Measurements from ENCODE around the genes EPS8L1, PPP1R12C and SYT5.

GRCh38 chr19:54460802-54461386, 2.7 kb downstream of the LENG9 start:
- PRO-cap, 2 experiments, result no peak in any of the 2 experiments

- PRO-cap, 2 experiments, result no peak in any of the 2 experiments
These were observed 3.3 kb downstream of the CDC42EP5 start for GRCh38 chr19:54469570-54470496.

- PRO-cap, 2 experiments, result no peak in any of the 2 experiments
These were observed 8.0 kb upstream of the LILRB1 start for GRCh38 chr19:54622283-54622774.

- PRO-cap, 2 experiments, result no peak in any of the 2 experiments
These were observed 13.4 kb downstream of the LILRB1 start for GRCh38 chr19:54643584-54644157.

DNA sequence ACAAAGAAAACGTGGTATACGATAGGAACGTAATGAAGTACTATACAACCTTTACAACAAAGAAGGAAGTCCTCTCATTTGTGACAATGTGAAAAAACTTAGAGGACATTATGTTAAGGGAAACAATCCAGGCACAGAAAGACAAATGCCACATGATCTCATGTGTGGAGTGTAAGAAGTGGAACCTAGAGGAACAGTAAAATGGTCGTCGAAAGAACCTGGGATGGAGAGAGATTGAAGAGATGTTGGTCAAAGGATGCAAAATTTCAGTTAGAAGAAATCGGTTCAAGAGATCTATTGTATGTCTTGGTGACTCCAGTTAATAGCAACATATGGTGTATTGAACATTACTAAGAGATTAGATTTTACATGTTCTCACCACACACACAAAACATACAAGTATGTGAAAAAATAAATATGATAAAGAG, 2.2 kb upstream of the KIR2DL4 start:
- PRO-cap, 2 experiments, result no peak in any of the 2 experiments

DNA sequence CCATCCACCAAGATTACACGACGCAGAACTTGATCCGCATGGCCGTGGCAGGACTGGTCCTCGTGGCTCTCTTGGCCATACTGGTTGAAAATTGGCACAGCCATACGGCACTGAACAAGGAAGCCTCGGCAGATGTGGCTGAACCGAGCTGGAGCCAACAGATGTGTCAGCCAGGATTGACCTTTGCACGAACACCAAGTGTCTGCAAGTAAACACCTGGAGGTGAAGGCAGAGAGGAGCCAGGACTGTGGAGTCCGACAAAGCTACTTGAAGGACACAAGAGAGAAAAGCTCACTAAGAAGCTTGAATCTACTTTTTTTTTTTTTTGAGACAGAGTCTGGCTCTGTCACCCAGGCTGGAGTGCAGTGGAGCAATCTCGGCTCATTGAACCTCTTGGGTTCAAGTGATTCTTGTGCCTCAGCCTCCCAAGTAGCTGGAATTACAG, 15.6 kb downstream of the FCAR start:
- PRO-cap, 2 experiments, result no peak in any of the 2 experiments

DNA sequence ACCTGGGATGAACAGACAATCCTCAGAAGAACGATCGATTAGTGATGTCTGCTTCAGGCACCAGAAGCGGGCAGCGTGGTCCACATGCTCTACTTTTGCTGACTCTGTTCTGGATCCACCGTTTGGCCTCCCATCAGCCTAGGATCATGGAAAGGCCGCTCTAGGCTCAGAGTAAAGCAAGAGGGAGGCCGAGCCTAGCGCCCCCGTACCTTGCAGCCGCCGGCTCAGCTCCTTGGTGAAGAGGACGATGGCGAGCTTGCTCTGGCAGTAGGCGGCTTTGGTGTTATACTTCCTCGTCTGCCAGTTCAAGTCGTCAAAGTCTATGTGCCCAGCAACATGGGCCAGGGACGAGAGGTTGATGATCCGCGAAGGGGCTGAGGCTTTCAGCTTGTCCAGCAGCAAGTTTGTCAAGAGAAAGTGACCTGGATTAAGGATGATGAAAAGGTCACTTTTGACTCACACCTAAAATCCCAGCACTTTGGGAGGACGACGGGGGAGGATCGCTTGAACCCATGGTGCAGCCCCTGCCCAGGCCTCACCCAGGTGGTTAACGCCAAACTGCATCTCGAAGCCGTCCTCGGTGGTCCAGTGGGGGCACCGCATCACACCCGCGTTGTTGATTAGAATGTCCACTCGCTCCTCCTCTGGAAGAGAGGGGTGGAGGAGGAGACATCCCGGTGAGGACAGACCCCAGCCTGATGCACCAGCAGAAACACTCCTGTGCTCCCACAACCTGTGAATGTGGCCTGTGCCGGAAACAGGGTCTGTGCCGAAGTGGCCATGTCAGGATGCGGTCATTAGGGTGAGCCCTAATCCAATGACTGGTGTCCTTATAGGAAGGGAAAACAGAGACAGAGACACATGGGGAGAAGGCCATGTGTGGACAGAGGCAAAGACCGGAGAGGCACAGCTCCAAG, 10.3 kb upstream of the GP6 start:
- PRO-cap, 2 experiments, result no peak in any of the 2 experiments

- PRO-cap, 2 experiments, result no peak in any of the 2 experiments
These were observed at the start of gene EPS8L1 for GRCh38 chr19:55075471-55076133. Gene EPS8L1, plus strand, starts transcription at chr19:55075869.

GRCh38 chr19:55089698-55090081, 14.0 kb downstream of the EPS8L1 start:
- PRO-cap, 2 experiments, result no peak in any of the 2 experiments

GRCh38 chr19:55095902-55096452, 20.3 kb downstream of the EPS8L1 start:
- PRO-cap, 2 experiments, result no peak in any of the 2 experiments

- PRO-cap, 2 experiments, result peak in 1 of 2 experiments; most common plus-strand start chr19:55116420 (in 1); most common minus-strand start chr19:55116429 (in 1)
These were observed 1.2 kb downstream of the PPP1R12C start for GRCh38 chr19:55115941-55117029.

DNA sequence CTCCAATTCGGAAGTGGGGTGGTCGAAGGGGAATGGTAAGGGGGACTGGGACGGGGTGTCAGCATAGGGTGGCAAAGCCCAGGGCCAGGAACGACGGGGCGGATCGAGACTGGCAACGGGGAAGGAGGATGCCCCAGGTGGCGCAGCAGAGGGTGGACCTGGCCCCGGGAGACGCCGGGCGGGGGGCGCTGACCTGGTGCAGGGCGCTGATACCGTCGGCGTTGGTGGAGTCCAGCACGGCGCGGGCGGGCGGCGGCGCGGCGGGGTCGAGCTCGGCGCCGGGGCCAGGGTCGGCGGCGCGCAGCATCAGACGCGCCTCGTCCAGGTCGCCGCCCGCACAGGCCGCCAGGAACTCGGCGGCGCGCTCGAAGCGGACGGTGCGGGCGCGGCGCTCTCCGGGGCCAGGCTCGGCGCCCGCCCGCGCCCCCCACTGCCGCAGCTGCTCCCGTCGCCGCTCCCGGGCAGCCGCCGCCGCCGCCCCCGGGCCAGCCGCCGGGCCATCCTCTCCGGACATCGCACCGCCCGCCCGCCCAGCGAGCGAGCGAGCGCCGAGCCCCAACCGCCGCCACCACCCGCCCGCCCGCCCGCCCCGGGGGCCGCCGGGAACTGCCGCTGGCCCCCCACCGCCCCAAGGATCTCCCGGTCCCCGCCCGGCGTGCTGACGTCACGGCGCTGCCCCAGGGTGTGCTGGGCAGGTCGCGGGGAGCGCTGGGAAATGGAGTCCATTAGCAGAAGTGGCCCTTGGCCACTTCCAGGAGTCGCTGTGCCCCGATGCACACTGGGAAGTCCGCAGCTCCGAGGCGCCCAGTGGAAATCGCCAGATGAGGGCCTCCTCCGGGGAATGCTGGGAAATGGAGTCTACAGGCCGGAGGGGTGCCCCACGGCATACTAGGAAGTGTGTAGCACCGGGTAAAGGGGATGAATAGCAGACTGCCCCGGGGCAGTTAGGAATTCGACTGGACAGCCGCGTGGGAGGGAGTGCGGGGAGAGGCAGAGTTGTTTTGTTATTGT, at the start of gene PPP1R12C:
PPP1R12C (minus strand) TSS at position 608 of the 1,011 bp plus-strand sequence.
- PRO-cap, 2 experiments, result peak in 2 of 2 experiments; most common plus-strand start position 856 of the sequence (in 1); most common minus-strand start position 582 of the sequence (in 2)

DNA sequence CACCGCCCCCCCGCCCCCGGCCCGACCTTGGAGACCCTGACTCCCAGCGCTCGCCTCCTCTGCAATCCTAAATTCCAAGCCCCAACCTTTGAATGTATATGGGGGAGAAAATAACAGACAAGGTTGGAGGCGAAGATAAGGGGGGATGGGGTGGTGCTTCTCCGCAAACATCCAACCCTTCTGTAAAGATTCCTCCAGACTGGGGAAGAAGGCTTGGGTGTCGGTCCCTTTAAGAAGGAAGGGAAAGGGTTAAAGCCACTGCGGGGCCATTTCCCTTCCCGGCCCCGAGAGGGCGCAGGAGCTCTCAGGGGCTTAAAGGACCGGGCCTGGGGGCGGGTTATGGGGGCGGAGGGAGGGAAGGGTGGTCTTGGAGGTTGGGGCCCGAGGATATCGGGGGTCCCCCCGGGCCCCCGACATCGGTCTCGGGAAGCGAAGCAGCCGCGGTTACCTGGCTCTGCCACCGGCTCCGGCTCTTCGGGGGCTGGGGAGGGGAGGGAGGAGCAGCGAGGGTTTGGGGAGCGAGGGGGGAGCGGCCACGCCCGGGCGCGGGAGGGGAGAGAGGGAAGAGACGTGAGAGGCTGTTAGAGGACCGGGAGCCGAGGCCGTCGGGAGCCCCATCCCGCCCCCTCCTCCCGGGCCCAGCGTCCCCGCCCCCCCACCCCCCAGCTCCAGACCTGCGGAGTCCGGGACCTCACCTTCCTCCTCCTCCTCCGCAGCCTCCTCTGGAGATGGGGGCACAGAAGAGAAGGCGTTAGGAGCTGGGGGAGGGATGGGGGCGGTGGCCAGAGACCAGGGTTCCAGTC, 2.8 kb downstream of the TNNT1 start:
- PRO-cap, 2 experiments, result no peak in any of the 2 experiments

DNA sequence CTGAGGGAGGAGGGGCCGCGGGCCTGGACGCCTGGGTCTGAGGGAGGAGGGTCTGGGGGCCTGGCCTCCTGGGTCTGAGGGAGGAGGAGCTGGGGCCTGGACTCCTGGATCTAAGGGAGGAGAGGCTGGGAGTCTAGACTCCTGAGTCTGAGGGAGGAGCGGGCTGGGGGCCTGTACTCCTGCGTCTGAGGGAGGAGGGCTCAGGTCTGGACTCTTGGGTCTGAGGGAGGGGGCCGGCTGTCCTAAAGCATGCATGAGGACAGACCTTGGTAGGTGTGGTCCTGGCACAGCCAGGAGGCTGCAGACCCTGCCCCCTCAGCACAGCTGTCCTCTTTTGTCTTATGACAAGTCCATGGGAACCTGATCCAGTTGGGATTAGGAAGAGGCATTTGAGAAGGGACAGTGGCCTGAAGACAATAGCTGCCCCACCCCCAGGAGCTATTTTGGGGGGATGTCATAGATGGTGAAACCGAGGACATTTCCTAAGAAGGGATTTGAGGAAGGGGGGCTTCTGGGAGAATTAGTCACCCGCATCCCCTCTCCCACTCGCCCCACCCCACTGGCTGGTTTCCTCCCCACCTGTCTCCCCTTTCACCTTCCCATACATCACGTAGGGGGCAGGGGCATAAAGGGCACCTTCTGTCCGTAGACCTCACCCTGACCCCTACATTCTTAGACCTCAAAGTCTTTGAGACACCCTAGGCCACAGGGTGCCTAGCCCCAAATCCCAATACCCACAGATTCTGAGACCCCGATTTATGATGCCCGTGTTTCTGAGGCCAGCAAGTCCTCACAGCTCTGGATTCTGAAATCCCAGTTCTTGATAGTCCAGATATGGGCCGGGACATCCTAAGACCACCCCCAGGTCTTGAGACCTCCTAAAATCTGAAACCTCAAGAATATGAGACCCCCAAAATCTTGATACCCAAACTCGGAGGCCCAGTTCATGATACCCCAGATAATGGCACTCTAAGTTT, 984 bp downstream of the TNNT1 start:
- PRO-cap, 2 experiments, result no peak in any of the 2 experiments

DNA sequence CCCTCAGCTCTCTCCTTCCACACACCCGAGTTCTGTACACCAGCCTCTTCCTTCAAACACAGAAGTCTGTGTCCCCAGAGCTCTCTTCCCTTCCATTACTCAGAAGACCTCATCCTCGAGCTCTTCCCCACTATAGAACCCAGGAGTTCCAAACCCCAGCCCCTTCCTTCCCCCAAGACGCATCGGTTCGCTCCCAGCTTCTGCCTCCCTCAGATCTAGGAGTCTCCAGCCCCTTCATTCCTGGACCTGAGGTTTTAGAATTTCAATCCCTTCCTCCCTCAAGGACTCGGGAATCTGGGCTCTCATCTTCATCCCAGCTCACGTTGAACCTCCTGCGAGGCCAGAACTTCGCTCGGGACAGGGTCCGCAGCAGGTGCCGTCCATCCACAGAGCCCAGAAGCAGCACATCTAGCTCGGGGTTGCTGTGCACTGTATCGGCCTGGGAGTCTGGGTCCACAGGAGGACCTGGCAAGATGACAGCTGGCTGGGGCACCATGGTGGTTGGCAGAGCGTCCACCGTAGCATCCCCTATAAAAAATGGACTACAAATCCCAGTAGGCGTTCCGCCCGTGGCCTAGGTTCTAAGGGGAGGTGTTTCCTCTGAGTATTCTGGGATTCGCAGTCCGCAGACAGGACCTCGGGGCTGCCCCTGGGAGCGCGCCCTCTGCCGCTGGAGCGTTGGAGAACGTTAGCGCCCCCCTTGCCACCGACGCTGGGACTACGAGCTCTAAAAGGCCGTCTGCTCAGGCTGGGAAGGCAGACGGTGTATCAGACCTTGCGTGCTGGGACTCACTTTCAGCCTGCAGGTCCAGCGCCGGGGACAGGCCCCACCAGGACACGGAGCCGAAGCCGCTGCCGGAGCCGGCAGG, 643 bp downstream of the DNAAF3 start:
- PRO-cap, 2 experiments, result no peak in any of the 2 experiments

DNA sequence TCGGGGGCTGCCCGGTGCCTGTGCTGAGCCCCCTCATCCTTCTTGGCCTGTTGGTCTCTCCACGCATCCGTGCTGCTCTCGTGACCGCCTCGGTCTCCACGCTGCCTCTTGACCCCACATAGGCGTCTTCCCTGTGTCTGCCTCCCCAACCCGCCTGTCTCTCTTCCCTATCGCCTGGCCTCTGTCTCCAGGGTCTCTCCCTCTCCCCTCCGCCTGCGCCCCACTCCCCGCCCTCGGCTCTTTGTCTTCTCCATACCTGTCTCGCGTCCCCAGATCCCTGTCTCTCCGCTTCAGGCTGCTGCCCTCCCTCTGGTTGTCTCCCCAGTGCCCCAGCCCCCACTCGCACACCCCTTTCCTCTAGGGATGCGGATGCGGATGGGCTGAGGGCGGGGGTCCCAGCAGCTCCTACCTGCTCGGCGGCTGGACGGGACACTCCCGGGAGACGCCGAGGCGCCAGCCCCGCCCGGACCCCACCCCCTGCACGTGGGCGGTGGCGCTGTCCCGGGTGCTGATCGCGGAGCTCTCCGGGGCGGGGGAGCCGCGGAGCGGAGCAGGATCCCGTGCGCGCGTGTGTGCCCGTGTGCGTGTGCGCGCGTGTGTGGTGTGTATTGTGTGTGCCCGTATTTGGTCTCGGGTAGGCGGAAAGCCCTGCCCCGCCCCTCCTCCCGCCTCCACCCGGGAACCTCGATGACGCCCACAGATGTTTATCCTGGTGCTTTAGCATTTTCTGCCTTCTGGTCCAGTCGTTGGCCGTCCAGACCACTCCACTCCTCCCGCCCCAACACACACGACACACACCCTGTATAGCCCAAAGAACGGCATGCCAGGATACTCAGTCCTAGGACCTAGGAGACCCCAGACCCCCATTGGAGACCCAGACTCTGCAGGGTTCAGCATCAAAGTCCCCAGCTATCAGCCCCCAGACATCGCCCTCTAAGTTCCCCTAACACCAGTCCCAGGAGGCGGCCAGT, at the start of gene SYT5:
SYT5 (minus strand) TSS at position 582 of the 971 bp plus-strand sequence.
- PRO-cap, 2 experiments, result no peak in any of the 2 experiments

DNA sequence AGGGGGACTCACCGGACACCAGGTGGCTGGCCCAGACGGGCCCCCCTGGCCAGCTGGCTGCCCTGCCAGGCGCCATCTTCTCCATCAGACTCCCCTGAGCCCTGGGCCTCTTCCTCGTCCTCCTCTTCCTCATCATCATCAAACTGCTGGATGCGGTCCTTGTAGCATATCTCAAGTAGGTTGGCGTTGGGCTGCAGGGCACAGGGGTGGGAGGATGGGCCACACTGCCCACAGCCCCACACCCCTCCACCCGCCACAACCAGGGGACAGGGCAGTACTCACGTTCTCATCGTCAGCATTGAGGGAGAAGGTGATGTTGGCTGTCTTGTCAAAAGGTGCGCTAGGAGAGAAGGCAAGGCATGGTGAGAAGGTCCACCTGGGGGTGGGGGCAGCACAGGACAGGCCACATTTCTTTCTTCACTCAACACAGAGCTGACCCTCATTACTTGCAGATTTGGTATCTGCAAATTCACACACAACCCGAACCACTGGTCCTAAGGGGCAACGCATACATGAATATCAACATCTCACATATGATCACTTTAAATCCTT, 8.1 kb upstream of the TMEM86B start:
- PRO-cap, 2 experiments, result no peak in any of the 2 experiments

- PRO-cap, 2 experiments, result no peak in any of the 2 experiments
These were observed 12.6 kb upstream of the TMEM86B start for GRCh38 chr19:55241020-55241720.

DNA sequence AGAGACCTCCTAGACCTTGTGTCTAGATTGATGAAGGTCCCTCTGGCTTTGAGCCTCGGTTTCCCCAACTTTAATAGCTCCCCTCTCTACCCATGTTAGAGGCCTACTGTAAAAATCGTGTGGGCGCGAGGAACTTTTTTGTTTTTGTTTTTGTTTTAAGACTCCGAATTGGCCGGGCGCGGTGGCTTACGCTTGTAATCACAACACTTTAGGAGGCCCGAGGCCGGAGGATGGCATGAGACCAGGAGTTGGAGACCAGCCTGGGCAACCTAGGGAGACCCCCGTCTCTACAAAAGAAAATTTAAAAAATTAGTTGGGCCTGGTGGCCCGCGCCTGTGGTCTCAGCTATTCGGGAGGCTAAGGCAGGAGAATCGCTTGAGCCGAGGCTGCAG, 736 bp upstream of the PPP6R1 start:
- PRO-cap, 2 experiments, result peak in 1 of 2 experiments; most common plus-strand start position 165 of the sequence (in 1); most common minus-strand start position 110 of the sequence (in 1)

DNA sequence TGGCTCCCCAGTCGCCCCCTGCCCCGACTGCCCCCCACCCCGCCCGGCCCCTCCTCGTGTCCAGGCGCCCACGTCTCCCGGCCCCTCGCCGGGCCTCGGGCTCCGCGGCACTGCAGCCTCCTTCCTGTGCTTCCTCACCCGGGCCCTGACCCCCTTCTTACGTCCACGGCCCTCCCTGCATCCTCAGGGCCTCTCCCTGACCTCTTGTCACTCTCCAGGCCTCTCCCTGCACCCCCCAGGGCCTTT, 266 bp downstream of the KMT5C start:
- PRO-cap, 2 experiments, result peak in 1 of 2 experiments; most common plus-strand start position 92 of the sequence (in 1); most common minus-strand start position 112 of the sequence (in 1)